Measurements from ENCODE around the genes LAMB2, GPX1 and RHOA.

GRCh38 chr3:48899211-48899731, 589 bp upstream of the SLC25A20 start:
- PRO-cap: no peak
- RAMPAGE, long total RNA, 4 experiments: no peak in any of the 4 experiments

- PRO-cap: unidirectional peak, plus-strand start at chr3:48918231
- RAMPAGE, long total RNA, 4 experiments: no peak in any of the 4 experiments
These were observed 464 bp upstream of the ARIH2 start for GRCh38 chr3:48918192-48918564.

- PRO-cap: no peak
- RAMPAGE, long total RNA, 4 experiments: no peak in any of the 4 experiments
These were observed 10.6 kb downstream of the ARIH2 start for GRCh38 chr3:48929323-48929598.

- PRO-cap: bidirectional peak, plus-strand start at chr3:48989885, minus-strand start at chr3:48989736
- RAMPAGE, long total RNA, 4 experiments: no peak in any of the 4 experiments
These were observed 434 bp upstream of the P4HTM start for GRCh38 chr3:48989619-48989994.

- PRO-cap: no peak
- RAMPAGE, long total RNA, 4 experiments: no peak in any of the 4 experiments
These were observed 5.2 kb downstream of the DALRD3 start for GRCh38 chr3:49013115-49013554.

GRCh38 chr3:49024632-49025237, 2.8 kb downstream of the NDUFAF3 start:
- PRO-cap: no peak
- RAMPAGE, long total RNA, 4 experiments: no peak in any of the 4 experiments

- PRO-cap: no peak
- RAMPAGE, long total RNA, 4 experiments: no peak in any of the 4 experiments
These were observed 714 bp downstream of the IMPDH2 start for GRCh38 chr3:49028422-49028945.

GRCh38 chr3:49032618-49033055, 3.4 kb upstream of the IMPDH2 start:
- PRO-cap: no peak
- RAMPAGE, long total RNA, 4 experiments: no peak in any of the 4 experiments

- PRO-cap: no peak
- RAMPAGE, long total RNA, 4 experiments: no peak in any of the 4 experiments
These were observed 30.7 kb downstream of the QRICH1 start for GRCh38 chr3:49063150-49063632.

GRCh38 chr3:49131971-49133309, at the start of gene LAMB2:
Gene LAMB2, minus strand, starts transcription at chr3:49133050.
- PRO-cap: bidirectional peak, plus-strand start at chr3:49132487, minus-strand start at chr3:49132416; bidirectional peak, plus-strand start at chr3:49133161, minus-strand start at chr3:49133046
- RAMPAGE, long total RNA, 4 experiments: start-site peak on the minus strand in 4 of 4 experiments, at chr3:49133000-49133050 at its widest, 177 to 2,090 reads per replicate

DNA sequence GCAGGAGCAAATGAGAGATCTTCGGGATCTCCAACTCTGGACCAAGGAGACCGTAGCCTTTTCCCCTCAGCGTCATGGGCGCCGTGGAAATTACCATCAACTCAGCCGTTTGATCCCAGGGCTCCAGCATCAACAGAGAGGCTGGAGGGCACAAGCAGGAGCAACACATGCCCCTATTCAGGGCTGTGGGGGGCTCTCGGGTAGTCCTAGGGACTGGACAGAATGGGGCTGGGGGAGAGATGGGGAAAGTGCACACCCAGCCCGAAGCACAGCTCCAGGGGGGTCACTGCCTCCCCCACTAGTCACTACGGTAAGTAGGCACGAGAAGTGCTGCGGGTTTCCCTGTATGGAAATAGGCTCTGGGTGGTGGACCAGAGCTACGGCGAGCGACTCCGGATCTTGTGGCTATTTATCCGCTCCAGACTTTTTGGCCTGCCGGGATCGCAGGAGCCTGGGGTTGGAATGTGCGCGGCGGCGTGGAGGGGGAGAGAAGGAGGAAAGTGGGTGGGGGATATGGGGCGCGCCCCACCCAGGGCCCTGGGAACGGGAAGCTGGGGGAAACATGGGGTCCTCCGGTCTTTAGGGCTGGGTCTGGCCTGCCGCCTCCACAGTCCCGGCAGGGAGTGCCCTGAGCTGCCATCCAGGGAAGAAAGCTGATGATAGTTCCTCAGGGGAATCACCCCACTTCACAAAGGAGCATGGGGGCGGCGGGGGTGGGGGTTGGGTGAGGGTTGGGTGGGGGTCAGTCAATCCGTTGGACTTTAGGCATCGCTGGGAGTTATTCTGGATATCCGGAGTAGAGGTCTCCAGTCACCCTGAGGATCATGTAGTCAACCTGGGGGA, 681 bp upstream of the LAMB2 start:
- PRO-cap: bidirectional peak, plus-strand start at position 438 of the sequence, minus-strand start at position 361 of the sequence
- RAMPAGE, long total RNA, 4 experiments: no peak in any of the 4 experiments

GRCh38 chr3:49198161-49198469, 1.2 kb upstream of the IHO1 start:
- PRO-cap: no peak
- RAMPAGE, long total RNA, 4 experiments: no peak in any of the 4 experiments

- PRO-cap: unidirectional peak, plus-strand start at chr3:49271264
- RAMPAGE, long total RNA, 4 experiments: no peak in any of the 4 experiments
These were observed 6.0 kb downstream of the C3orf62 start for GRCh38 chr3:49270936-49271459.

DNA sequence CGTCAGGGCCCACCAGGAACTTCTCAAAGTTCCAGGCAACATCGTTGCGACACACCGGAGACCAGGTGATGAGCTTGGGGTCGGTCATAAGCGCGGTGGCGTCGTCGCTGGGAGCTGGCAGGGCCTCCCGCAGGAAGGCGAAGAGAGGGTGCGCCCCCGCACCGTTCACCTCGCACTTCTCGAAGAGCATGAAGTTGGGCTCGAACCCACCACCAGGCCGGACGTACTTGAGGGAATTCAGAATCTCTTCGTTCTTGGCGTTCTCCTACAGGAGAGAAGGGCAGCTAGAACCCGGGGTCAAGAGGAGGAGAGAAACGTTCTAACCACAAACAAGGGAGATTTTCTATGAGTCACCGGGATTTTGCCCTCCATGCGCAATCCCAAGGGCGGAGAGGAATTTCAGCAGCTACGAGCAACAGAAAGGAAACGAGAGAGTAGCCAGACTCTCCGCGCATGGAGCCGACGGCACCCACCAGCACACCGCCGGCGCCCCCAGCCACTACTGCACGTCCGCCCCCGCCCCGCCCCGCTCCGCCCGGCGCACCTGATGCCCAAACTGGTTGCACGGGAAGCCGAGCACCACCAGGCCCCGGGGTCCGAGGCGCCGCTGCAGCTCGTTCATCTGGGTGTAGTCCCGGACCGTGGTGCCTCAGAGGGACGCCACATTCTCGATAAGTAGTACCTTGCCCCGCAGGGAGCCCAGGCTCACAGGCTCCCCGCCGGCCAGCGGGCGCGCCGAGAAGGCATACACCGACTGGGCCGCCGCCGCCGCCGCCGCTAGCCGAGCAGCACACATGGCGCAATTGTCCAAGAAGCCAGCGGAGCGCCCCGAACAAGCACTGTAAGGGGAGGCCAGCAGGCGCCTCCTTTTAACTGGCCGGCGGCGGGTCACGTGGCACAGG, at the start of gene GPX1:
TSS of gene GPX1 (minus strand) at position 871 of the 902 bp plus-strand sequence.
- PRO-cap: bidirectional peak, plus-strand start at position 441 of the sequence, minus-strand start at position 382 of the sequence; bidirectional peak, plus-strand start at position 631 of the sequence, minus-strand start at position 501 of the sequence; bidirectional peak, plus-strand start outside the sequence, minus-strand start at position 871 of the sequence
- RAMPAGE, long total RNA, 4 experiments: start-site peak on the minus strand in 3 of 4 experiments, centred at positions 844 to 858 of the sequence, 411 to 1,204 reads per replicate

DNA sequence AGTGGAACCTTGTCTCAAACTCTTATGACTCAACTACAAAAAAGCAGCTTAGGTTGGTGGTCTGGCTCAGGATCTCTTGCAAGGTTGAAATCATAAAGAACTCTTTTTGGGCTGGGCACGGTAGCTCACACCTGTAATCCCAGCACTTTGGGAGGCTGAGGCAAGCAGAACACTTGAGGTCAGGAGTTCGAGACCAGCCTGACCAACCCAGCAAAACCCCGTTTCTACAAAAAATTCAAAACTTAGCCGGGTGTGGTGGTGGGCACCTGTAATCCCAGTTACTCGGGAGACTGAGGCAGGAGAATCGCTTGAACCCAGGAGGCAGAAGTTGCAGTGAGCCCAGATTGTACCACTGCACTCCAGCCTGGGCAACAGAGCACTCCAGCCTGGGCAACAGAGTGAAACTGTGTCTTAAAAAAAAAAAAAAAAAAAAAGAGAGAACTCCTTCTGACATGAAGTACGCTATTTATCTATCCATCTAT, 19.6 kb upstream of the GPX1 start:
- PRO-cap: no peak
- RAMPAGE, long total RNA, 4 experiments: no peak in any of the 4 experiments

DNA sequence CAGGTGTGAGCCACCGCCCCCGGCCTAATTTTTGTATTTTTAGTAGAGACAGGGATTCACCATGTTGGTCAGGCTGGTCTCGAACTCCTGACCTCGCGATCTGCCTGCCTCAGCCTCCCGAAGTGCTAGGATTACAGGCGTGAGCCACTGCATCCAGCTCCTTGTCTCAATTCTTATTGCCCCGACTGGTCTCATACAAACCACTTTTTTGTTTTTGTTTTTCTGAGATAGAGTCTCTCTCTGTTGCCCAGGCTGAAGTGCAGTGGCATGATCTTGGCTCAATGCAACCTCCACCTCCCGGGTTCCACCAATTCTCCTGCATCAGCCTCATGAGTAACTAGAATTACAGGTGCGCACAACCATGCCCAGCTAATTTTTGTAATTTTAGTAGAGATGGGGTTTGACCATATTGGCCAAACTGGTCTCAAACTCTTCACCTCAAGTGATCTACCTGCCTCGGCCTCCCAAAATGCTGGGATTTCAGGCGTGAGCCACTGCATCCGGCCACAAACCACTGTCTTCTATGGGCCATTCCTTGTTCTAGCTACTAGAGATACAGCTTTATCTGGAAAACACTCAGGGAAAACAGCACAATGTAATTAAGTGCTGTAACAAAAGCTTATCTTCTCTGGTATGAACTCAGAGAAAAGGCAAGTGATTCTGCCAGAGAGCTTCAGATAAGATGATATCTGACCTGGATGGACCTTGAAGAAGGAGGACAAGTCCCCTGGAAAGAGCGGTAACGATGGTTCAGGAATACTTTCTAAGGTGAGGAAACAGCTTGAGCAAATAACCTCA, 17.4 kb downstream of the RHOA start:
- PRO-cap: no peak
- RAMPAGE, long total RNA, 4 experiments: no peak in any of the 4 experiments

GRCh38 chr3:49411362-49412141, at the start of gene RHOA:
Gene RHOA, minus strand, starts transcription at chr3:49411976.
- PRO-cap: unidirectional peak, plus-strand start at chr3:49411419; bidirectional peak, plus-strand start at chr3:49411554, minus-strand start at chr3:49411461; bidirectional peak, plus-strand start at chr3:49412399, minus-strand start at chr3:49412094
- RAMPAGE, long total RNA, 4 experiments: start-site peak on the minus strand in 4 of 4 experiments, at chr3:49411922-49412000 at its widest, 2,185 to 5,532 reads per replicate

GRCh38 chr3:49415787-49416667, 3.8 kb downstream of the TCTA start:
- PRO-cap: no peak
- RAMPAGE, long total RNA, 4 experiments: no peak in any of the 4 experiments

DNA sequence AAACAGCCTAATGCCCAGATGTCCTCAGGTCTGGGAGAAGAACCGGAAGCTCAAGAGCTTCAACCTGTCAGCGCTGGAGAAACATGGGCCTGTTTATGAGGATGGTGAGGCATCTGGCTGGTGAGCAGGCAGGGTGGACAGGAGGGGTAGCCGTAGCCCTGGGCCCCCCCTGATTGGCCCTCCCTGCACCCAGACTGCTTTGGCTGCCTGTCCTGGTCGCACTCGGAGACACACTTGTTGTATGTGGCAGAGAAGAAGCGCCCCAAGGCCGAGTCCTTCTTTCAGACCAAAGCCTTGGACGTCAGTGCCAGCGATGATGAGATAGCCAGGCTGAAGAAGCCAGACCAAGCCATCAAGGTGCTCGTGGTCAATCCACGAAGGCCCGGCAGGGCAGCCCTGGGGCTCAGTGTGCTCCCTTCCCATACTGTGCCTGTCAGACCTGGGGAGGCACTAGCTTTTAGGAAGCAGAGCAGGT, 1.7 kb downstream of the APEH start:
- PRO-cap: no peak
- RAMPAGE, long total RNA, 4 experiments: no peak in any of the 4 experiments

DNA sequence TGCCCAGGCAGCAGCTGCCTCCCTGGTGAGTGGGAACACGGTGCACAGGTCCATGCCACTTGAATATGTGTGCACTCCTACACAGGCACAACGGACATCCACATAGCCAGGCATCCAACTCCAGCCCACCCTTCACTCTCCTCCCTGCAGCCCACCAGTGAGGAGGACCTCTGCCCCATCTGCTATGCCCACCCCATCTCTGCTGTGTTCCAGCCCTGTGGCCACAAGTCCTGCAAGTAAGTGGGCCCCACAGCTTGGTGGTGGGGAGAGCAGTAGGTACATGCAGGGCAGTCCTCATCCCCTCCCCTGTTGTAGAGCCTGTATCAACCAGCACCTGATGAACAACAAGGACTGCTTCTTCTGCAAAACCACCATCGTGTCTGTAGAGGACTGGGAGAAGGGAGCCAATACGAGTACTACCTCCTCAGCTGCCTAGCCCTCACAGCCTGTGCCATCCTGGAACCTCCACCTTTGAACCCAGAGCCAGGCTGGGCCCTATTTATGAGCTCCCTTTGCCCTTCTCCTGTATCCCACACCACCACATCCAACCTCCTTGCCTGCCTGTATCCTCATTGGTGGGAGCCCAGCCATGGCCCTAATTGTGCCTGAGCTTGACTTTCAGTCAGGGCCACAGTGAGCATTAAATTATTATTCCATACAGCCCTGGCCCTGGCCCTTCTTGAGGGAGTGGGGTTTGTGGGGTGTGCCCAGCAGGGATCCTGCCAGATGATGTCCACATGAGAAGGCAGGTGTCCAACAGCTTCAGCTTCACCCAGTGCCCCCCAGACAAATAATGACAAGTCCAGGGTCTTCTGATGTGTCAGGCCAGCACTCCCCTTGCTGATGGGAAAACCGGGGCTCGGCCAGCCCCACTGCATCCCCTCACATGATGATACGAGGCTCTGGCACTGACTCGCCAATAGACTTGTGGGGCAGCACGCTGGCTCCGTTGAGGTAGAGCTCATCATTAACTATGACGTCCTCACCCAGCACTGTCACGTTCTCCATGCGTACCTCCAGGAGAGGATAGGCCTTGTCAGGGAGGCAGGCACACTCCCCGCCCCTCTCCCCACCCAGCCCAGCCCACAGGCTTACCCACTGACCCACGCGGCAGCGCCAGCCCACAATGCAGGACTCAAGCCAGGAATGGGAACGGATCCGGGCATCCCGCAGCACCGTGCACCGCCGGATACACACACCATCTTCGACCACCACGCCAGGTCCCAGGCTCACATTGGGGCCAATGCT, 1.8 kb upstream of the AMIGO3 start:
- PRO-cap: no peak
- RAMPAGE, long total RNA, 4 experiments: no peak in any of the 4 experiments

Data from esophagus squamous epithelium (tissue), 4 donors.